SJSA1 (cell line): ENCODE data around the genes C1orf232, DHDDS, HMGN2 and NUDC.

DNA sequence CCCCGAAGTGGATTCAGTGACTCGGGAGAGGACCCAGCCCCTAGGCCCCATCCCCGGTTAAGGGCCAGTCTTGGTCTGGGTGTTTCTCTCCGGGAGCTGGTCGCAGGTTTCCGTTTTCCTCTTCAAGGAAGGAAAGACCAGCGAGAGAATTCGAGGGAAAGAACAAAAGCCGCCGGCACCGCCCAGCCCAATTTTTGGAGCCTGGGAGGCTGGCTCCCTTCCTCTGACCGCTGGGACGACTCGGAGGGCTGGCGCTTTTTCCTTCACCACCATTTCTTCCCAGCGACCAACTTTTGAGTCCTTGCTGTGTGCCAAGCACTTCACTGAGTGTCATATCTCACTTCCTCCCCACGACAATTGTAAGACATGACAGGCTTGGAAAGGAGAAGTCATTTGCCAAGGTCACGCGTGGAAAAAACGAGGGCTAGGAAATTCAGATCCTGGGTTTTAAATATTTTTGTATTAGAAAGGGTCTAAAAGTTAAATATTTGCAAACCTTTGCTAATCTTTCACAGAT is 17.0 kb upstream of the STMN1 start:
- RAMPAGE, long total RNA, result no peak

DNA sequence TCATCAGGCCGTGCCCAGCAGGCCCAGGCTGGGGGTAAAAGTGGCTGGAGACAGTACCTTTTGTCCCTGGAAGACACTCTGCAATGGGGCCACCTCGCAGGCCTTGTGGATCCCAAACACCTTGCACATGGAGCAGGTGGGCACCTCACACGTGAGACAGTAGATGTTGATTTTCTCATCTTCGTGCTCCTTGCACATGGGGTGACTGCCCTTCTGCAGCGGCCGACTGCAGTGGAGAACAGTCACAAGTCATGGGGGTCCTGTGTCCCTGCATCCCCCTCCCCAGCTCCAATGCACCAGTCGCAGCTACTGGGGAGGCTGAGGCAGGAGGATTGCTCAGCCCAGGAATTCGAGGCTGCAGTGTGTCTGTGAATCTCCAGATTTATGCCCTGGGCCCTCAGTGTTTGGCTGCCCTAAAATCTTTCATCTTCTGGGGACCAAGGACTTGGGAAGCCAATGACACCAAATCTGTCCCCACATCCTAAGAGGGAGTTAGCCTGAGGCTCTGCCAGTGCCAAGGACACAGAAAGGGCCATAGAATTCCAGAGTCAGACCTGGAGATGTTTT is 6.2 kb downstream of the TRIM63 start:
- RAMPAGE, long total RNA, result no peak

- RAMPAGE, long total RNA, result no peak
These were observed 18.1 kb upstream of the PDIK1L start for GRCh38 chr1:26093593-26093914.

DNA sequence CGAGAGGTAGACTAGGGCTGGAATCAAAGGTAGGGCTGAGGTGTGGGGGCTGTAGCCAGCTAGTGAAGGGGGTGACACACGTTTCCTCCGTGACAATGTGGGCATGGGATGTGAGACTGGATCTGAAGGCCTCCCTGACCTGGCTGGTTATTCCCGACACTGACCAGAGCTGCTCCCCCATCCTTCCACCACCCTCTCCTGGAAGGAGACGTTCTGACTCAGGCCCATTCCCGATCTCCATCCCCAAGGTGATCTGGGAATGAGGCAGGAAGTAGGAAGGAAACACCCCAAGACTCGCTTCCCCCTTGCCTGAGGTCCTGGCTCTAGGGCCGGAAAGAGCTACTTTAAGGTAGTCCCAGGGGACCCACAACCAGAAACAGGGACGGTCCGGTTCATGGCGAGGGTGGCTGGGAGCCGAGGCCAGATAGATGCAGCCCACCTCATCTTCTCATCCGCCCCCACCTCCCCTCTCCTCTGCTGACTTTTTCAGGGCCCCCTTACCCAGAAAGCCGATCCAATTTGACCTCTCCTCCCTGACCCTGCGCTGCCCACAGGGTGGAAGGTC is 2.9 kb upstream of the FAM110D start:
- RAMPAGE, long total RNA, result no peak

GRCh38 chr1:26168657-26169408 is at the start of gene C1orf232:
C1orf232 (minus strand) TSS chr1:26168963.
- RAMPAGE, long total RNA, result no peak

- RAMPAGE, long total RNA, result no peak
These were observed 3.1 kb downstream of the SH3BGRL3 start for GRCh38 chr1:26282962-26283348.

GRCh38 chr1:26431857-26432489 is at the start of gene DHDDS:
DHDDS (plus strand) TSS chr1:26432321.
- RAMPAGE, long total RNA, result no peak

- RAMPAGE, long total RNA, result start-site peak on the plus strand at chr1:26472452-26472515, 2,356 and 1,595 reads in 2 replicates
These were observed at the start of gene HMGN2 for GRCh38 chr1:26471784-26472586. HMGN2 (plus strand) TSS chr1:26472440.

DNA sequence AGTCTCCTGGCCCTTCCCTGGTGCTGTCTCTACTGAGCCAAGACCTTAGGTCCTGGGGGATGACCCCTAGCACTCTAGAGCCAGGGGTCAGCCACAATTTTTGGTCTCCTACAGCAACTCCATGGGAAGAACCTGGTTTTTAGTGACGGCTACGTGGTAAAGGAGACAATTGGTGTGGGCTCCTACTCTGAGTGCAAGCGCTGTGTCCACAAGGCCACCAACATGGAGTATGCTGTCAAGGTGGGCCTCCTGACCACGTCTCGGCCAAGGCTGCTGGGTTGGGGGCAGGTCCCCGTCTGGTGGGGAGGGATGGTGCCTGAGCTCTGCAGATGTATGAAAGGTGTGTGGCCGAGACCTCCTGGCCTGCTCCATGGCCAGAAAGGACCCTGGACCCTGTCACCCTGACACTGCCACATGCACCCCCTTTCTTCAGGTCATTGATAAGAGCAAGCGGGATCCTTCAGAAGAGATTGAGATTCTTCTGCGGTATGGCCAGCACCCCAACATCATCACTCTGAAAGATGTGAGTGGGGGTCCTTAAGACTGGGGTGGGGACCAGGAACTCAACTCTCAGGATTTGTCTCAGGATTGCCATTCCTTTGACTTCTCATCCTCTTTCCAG is 31.2 kb downstream of the RPS6KA1 start:
- RAMPAGE, long total RNA, result no peak

DNA sequence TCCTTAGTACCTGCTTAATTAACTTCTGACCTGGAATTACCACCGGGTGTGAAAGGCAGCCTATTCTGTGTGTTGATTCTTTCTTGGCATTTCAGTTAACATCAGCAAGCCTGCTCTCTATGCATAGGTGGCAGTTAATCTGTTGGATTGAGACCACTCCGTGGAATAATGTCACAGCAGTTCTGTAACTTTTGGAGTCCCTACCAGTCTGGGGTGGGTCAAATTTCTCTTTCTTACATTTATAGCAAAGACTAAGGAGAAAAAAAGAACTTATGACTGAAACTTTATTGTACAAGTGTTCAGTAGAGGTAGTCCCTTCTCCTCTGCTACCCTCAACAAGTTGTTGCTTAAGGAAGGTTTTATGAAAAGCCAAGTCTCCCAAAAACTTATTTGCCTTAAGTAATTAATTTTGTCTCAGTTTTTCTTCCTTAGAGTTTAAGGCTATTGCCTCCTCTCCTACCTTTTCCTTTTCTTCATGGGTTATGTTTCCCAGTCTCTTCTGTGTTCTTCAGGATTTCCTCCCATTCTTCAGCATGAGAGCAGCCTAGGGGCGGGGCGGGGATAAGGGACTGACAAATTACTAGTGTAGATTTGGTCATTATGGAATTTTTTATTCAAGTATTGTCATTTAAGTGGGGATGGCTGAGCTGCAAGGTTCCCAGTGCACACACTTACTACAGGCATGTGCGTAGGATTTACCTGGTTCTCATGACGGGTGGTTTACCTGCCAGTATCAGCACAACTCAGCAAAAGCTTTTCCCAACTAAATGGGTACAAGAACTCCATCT is 35.4 kb upstream of the PIGV start:
- RAMPAGE, long total RNA, result no peak

DNA sequence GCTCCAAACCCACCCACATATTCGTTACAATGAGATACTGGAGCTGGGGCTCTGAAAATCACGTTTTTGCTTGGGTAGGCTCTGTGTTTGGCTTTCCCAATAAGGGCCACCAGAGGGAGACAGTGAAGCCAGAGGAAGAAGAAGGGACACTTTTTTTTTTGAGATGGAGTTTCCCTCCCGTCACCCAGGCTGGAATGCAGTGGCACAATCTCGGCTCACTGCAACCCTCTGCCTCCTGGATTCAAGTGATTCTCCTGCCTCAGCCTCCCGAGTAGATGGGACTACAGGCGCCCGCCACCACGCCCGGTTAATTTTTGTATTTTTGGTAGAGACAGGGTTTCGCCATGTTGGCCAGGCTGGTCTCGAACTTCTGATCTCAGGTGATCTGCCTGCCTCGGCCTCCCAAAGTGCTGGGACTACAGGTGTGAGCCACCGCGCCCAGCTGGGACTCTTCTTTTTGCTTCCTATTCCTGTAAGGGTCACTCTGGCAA is 16.3 kb upstream of the ZDHHC18 start:
- RAMPAGE, long total RNA, result no peak

GRCh38 chr1:26862705-26863097 is 248 bp upstream of the SFN start:
- RAMPAGE, long total RNA, result no peak

DNA sequence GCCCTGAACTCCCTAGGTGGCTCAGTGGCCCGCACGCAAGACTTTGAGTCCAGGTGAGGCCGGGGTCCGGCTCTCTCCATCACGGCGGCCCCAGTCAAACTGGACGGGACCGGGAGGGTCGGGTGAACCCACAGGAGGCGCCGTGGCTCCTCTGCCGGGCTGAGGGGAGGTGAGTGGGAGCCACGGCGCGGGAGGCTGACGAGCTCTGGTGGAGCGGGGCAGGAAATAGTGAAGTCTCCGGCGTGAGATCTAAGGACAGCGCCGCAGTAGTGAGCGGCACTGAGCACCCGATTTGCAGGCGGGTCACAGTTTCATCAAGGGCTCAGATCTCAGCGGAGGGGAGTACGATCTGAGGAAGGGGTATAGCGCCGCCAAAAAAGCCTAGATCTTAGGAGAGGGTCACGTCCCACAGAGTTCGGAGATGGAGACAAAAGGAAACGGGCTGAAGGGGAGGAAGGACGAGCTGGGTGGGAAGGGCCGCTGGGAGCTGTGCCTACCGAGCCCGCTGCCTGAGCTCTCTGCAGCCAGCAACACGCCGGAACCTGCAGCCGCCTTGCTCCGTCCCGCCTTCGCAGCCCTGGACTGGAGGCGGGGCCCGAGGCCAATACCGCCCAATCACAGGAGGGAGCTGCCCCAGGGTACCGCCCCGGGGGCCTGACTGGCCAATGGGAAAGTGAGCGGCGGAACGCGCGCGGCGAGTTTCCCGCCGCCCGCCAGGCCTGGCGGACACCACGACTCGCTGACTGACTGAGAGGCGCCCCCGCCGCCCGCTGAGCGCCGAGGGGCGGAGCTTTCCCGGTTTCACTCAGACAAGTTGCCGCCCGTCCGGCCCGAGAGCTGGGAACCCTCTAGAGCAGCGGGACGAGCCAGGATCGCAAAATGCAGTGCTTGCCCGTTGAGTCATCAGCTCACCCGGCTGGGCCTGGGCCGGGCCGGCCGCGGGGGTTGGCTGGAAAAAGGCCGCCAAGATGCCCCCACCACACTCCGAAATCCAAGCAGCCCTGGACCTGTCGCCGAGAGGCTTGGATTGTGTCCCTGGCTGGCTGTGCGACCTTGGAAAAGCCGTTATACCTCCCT is 1.9 kb downstream of the SFN start:
- RAMPAGE, long total RNA, result no peak

GRCh38 chr1:26921160-26922187 is at the start of gene NUDC:
NUDC (plus strand) TSS chr1:26921743.
- RAMPAGE, long total RNA, result start-site peak on the plus strand at chr1:26921731-26921788, 3,503 and 880 reads in 2 replicates

DNA sequence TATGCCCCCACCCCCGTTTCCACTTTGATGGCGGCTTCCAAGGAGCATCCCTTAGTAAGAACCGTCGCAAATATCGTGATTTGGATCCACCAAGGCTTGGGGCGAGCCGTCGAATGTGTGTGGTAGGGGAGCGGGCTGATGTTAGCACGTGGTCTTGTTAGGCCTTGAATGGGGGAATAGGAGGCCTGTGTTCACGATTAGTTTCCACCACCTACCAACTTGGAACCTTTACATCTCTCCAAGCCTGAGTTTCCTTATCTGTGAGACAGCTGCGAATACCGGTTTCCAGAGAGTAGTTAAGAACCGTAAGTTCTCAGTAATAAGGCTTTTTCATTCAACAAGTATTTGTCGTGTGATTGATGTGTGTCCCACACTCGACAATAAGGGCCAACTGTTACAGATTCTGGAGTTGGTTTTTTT is 655 bp downstream of the NUDC start:
- RAMPAGE, long total RNA, result no peak

DNA sequence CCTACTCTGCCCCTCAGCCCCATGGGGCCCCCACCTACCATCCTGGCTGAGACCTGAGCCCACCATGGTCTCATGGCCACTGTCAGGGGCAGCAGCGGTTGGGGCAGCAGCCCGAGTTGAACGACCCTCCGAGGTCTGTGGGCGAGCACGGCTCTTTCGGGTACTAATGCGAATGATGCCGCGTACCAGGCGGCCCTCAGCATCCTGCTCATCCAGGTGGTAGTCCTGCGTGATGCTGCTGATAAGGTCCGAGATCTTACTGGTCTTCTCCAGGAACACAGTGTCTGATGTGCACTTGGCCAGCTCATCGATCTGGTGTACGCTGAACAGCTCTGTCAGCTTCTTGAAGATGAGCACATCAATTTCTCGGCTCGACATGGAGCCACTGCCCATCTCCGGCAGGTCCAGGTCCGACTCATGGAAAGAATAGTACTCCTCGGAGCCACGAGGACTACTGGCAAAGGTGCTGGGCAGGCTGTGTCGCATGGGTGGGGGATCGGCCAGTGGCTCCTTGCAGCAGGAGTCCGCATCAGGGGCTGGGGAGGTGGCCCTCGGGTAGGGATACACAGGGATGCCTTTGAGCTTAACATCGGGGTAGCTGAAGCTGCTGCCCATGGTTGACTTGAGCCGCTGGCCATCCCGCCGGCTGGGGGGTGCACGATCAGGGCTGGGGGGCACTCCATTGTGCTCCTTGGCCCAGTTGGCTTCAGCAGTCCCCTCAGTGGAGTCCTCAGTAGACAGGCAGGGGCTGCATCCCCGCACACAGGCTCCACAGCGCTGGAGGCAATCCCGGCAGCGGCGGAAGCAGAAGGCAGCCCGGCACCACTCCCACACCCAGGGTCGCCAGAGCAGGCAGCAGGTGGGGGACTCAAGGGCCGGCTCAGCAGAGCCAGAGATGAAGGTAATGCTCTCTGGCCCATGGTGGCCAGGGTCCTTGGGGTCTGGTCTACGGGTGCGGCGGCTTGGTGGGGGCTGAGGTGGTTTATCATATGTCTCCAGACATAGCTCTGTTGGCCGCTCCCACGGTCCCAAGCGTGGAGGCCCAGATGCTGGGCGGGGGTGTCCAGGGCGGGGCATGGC is 8.6 kb downstream of the KDF1 start:
- RAMPAGE, long total RNA, result no peak

- RAMPAGE, long total RNA, result no peak
These were observed 1.7 kb downstream of the TRNP1 start for GRCh38 chr1:26995134-26995645.

GRCh38 chr1:27027069-27027386 is 14.4 kb upstream of the TENT5B start:
- RAMPAGE, long total RNA, result no peak

DNA sequence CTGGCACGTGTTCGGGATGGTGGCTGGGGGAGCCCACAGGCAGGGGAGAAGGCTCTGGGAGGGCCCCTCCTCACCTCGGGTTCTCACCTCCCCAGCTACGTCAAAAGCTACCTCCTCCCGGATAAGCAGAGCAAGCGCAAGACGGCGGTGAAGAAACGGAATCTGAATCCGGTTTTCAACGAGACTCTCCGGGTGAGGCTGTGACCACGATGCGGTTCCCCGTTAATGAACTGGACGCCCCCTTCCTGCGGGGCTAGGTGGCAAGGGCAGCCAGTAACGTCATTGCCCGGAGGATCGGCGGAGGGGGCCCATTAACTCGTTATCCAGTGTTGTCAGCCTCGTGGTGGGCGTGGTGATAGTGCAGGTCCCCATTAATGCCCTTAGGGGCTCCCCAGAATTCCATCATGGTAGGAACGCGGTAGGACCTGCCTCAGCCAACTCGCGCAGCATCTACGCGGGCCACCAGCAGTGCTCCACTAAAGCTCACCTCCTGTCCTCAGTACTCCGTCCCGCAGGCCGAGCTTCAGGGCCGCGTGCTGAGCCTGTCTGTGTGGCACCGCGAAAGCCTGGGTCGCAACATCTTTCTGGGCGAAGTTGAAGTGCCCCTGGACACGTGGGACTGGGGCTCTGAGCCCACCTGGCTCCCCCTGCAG is 8.6 kb downstream of the SYTL1 start:
- RAMPAGE, long total RNA, result no peak

GRCh38 chr1:27356398-27357193 is 10.2 kb downstream of the MAP3K6 start:
- RAMPAGE, long total RNA, result no peak